A375 (cell line): ENCODE measurements around a stretch of chr21.

DNA sequence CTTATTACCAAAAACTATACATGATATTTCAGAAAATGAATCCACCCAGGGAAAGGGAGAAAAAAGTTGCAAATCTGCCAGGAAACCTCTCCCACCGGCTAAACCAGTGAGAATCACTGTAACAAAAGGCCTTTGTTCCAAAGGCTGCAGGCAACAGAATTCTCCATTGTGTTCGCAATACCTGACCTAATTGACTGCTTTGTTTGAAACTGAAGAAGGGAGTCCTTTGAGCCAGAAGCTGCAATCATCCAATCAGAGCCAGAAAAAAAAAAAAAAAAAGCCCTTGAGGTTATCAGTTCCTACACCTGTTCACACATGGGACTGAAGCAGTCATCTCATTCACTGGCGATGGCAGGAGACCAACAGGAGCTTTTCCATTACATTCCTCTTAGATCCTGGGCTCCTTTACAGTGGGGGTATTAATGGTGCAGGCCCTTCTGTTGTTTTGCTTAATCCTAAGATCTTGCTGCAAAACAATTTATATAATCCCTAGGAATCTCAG lies 172.4 kb downstream of the APP start:
- RAMPAGE, long total RNA, result no peak

DNA sequence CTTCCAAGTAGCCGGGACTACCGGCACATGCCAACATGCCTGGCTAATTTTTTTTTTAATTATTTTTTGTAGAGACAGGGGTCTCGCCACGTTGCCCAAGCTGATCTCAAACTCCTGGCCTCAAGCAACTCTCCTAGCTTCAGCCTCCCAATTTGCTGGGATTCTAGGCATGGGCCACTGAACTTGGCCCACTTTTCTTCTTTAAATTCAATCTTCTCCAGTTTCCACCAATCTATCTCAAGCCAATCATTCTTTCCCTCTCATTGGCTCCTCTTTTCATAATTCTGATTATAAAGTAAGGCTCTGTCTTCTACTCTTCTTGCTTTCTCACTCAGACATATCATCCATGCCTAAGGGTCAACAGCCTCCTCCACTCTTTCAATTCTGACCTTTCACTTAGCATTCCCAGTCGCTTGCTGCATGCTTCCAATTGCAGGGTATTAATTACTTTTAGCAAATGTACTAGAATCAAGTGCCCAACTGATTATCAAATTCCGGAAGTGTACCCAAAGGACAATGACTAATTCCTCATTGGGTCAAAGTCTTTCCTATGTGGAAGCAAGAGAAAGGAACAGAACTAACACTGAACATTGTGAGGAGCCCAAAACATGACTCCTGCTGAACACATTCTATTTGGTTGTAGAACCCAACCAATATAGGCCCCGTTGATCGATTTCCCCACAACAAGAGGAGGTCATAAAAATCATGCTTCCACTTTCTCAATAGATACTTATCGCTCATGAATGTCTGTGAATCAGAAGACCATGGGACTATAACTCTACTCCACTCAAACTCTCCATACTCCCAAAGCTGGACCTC lies 101.9 kb downstream of the APP start:
- RAMPAGE, long total RNA, result no peak

DNA sequence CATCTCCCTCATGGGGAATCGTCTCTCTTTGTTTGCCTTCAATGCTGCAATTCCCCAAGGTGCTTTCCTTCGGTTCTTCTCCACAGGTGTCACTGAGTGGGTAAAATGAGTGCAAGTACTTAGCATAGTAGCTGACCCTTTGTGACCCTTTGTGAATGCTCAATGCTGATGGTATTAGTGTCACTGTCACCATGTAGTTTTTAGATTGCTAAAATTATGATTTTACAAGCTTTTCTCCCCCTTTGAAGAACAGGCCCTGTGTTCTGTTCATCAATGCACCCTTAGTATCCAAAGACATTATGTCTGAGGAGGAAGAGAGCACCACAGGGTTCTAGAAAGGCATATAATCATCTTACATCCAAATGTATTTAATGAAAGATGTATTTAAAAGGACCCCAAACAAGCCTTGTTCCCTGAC lies 63.0 kb downstream of the APP start:
- RAMPAGE, long total RNA, result no peak

- RAMPAGE, long total RNA, result no peak
Observed at GRCh38 chr21:26167908-26168628, 2.5 kb downstream of the APP start.

DNA sequence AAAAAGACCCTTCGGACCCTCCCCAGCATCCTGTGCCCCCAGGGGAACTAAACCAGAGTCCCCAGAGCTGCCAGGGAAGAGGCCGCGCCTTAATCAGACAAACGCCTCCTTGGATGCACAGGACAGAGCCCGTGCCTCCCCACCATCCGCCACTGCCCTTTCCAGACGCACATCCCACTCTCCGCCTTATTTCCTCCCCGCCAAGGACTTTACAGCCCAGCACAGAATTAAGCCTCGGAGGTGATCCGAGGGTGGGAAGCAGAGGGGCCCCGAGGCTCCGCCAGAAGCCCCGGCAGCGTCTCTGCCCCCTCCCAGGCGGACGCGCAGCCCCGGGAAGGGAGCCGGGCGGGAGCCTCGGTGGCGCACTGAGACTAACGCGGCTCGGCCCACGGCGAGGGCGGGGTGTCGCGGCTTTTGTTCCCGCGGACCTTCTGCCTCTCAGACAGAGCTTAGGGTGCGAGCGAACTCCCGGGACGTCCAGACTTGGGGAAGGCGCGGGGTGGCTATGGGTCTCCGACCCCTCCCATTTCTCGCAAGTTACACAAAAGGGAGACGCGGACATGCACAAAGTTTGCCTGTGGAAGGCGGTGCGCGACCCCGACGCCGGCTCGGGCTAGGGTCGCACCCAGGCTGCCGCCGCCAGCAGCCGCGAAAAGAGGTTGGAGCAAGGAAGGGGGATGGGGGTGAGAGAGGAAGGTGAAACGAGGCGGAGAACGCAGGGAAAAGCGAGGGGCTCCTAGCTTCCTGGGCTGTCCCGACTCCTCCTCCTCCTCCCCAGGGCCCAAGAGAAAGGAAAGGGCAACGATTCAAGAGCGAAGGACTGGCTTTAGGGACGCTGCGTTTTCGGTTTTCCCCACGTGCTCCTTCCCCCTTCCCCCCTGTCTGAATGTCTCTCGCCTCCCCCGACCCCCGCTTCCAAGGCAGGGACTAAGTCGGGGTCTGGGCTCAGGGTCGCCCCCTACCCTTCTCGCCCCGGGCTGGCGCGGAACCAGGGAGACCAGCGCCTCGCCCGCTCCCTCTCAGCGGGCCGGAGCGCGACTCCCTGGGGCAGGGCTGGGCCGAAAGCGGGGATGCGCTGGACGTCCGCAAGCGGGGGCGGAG lies 879 bp downstream of the APP start:
- RAMPAGE, long total RNA, result no peak

GRCh38 chr21:26571900-26572614 lies 1.0 kb downstream of the CYYR1 start:
- RAMPAGE, long total RNA, result no peak

DNA sequence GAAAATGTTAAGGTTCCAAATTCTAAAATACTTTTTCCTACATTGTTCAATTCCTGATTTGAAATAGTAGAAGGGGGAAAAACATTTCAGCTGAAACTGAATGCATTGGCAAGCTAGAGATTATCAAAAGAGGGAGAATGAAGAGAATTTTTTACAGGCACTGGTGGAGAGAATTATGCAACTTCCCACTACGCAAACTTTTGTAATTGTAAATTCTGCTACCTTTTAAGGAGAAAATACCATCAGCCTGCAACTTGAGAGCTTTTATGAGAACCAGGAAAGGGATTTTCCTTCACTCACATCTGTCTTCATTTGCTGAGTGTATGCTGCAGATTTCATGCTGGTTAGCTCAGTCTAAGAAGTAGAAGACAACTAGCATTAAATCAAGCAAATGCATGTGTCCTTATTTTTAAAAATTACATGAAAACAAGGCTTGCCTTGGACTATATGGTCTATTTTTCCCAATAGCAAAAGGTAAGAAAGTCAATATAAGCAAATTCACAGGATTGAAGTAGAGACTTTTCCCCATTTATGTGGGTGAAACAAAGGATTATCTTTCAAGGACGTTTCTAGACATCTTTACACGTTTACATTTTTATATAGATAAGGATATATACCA lies 43.6 kb downstream of the ADAMTS1 start:
- RAMPAGE, long total RNA, result no peak

- RAMPAGE, long total RNA, result no peak
Observed at GRCh38 chr21:26803236-26803581, 42.0 kb downstream of the ADAMTS1 start.

- RAMPAGE, long total RNA, result no peak
Observed at GRCh38 chr21:26835968-26837261, 8.8 kb downstream of the ADAMTS1 start.

DNA sequence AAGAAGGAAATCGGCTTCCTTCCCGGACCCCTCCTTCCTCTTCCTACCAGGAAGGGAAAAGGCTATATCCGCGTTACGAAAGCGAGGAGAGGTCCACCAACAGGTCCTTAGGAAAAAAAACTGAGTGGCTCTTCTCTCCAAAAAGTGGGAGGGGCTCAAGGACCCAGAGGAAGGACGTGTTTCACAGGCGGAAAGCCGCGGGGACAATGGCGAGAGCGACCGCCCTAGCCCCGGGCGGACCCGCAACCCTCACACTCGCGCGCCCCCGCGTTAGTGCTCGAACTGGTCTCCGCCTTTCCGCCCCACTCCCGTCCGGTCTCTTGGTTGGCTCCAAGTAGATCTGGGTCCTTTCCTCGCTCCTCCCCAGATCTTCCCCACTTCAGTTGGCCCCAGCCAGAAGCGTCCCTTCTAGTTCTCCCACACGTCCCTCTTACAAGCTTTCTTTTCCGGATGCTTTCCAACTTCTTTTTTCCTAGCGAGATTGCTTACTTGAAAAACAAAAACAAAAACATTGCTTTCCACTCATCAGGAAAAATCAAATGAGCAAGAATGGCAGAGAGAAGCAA lies 1.3 kb upstream of the ADAMTS1 start:
- RAMPAGE, long total RNA, result no peak

DNA sequence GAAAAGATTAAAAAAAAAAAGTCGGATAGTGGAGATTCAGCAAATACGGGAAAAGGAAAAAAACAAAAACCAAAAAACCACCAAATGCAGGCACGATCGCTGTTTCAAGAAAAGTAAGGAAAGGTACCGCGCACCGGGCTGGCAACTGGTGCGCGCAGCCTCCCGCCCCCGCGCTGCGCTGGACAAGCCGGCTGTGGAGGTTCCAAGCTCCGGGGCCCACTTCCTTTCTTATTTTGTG lies 320 bp downstream of the ADAMTS5 start:
- RAMPAGE, long total RNA, result no peak

DNA sequence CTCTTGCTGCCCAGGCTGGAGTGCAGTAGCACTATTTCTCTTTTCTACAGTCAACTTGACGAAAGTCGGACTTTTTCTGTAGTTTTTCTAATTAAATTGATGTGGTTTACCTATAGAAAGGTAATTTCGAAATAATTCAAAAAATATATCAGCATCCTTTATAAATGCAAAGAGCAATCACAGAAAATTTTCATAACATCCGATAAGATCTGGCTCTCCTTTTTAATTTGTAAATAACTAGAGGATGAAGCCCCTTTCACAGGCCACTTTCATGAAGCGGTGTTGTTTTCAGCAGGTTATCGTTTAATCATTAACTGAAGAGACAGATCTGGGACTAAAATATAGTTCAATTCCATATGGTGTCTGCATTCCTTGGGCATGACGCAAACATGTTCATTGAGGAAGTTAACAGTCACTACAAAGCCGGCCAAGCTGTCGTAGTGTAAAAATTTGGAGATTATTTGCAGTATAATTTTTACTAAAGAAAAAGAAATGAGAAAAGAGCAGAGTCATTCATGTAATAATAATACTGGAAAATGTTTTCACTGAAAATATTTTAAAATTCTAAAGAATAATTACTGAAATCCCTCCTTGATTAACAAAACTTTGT lies 565.1 kb upstream of the ADAMTS5 start:
- RAMPAGE, long total RNA, result no peak

- RAMPAGE, long total RNA, result no peak
Observed at GRCh38 chr21:28339497-28339696, 545.8 kb downstream of the N6AMT1 start.

- RAMPAGE, long total RNA, result no peak
Observed at GRCh38 chr21:28375351-28376105, 509.6 kb downstream of the N6AMT1 start.

DNA sequence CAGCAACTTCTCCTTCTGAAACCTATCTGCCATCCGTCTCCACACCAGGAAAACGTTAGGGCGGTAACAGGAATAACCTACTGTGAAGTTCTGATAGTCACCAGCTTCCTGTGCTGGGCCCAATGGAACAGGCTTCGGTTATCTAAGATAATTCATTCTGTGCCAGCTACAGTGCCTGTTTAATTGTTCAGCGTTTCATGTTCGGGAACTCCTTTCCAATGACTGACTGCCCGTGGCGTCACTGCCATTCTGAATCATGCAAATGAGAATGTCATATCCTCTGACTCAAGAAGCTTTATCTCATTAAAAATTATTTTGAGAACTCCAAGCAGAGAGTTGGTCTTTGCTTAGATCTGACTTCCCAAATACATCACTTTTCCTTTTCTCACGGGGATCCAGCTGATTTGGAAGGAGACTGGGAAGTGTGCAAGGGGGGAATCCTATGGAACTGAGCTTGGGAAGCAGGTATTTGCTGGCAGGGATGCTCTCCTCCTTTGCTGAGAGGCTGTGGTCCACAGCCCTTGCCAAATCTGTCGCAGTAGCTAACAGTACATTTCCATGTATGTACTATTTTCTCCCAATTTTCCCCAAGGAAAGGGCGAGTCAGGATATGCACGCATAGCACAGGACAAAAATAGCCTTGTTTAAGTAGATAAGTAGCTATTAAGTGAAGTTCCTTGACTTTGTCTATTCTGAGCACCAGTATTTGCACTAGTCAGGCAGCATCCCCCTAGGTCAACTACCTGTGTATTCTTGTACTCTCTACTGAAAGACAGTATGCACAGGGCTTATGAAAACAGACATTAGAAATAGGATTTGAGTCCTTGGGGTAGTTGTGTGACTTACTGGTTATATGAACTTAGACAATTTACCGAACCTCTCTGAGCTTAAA lies 251.1 kb downstream of the N6AMT1 start:
- RAMPAGE, long total RNA, result no peak

GRCh38 chr21:29002424-29003198 lies 9.9 kb upstream of the LTN1 start:
- RAMPAGE, long total RNA, result no peak

DNA sequence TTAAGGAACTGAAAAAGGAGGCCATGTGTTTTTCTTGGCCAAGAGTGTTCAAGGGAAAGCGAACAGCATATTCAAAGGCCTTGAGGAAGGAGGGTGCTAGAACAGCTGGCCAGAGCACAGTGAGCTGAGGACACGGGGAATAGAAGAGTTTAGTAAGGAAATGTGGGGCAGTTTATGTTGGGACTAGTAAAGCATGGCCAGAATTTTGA lies 1.5 kb downstream of the RWDD2B start:
- RAMPAGE, long total RNA, result no peak

- RAMPAGE, long total RNA, result no peak
Observed at GRCh38 chr21:29024800-29025271, 368 bp downstream of the USP16 start.

DNA sequence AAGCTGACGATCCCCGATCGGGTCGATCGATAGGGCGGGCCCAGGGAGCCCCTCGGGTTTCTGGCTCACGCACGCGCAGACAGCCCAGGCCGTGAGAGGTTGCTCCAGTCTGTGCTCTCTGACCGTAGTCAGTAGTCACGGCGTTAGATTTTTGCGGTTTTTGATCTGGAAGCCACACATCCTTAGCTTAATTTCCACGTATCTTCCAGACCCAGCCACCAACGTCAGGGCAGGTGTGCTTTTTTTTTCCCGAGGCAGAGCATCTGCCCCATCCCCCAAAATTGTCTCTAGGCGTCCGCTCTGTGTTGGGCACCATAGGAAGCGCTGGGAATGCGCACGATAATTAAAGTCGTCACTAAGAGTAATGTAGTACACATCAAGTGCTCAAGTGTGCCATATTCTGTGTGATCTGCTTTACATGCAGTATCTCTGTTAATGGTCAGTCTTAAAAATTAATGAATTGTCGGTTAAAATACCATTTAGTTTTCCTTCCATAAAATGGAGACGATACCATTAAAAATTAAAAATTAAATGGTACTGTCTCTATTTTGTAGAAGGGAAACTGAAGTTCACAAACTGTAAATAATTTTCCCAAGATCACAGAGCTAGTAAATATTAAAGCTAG lies 443 bp upstream of the CCT8 start:
- RAMPAGE, long total RNA, result no peak

DNA sequence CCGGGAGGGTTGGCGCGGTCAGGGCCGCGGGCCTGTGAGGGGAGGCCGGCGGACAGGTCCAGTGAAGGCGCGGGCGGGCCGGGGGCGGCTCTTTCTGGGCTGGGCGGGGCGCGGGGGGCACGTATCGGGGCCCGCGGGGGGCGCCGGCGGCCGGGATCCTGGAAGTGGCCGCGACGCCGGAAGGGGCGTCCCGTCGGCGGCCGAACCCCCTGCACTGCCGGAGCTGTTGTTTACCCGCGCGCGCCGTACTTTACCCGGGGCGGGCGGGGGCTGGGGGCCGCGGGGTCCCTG lies 209 bp downstream of the BACH1 start:
- RAMPAGE, long total RNA, result no peak